Pericardium fibroblast (primary cell): ENCODE measurements around the gene HBA2.

GRCh38 chr16:10368-10972, 42.9 kb downstream of the POLR3K start:
- RAMPAGE, long total RNA: no peak

DNA sequence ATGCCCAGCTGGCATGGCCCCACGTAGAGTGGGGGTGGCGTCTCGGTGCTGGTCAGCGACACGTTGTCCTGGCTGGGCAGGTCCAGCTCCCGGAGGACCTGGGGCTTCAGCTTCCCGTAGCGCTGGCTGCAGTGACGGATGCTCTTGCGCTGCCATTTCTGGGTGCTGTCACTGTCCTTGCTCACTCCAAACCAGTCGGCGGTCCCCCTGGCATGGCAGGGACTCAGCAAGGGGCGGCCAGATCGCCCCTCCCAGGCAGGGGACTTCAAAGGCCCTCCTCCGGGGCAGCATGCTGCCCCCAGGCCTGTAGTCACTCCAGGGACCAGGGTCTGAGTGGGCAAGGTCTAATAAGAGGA, 8.9 kb downstream of the RHBDF1 start:
- RAMPAGE, long total RNA: no peak

- RAMPAGE, long total RNA: no peak
Measured at GRCh38 chr16:84597-85427, 6.8 kb downstream of the MPG start.

GRCh38 chr16:123888-124570, 14.4 kb downstream of the NPRL3 start:
- RAMPAGE, long total RNA: no peak

- RAMPAGE, long total RNA: no peak
Measured at GRCh38 chr16:172630-173045, at the start of gene HBA2. HBA2 (plus strand) TSS chr16:172876.

GRCh38 chr16:227165-227863, 1.9 kb downstream of the LUC7L start:
- RAMPAGE, long total RNA: no peak

- RAMPAGE, long total RNA: no peak
Measured at GRCh38 chr16:289156-289947, 6.4 kb downstream of the PDIA2 start.

- RAMPAGE, long total RNA: no peak
Measured at GRCh38 chr16:304076-304680, 21.2 kb downstream of the PDIA2 start.

- RAMPAGE, long total RNA: no peak
Measured at GRCh38 chr16:324280-325656, 27.8 kb downstream of the AXIN1 start.

- RAMPAGE, long total RNA: no peak
Measured at GRCh38 chr16:371001-371566, 746 bp upstream of the MRPL28 start.

- RAMPAGE, long total RNA: no peak
Measured at GRCh38 chr16:383278-383661, 1.5 kb upstream of the PGAP6 start.

DNA sequence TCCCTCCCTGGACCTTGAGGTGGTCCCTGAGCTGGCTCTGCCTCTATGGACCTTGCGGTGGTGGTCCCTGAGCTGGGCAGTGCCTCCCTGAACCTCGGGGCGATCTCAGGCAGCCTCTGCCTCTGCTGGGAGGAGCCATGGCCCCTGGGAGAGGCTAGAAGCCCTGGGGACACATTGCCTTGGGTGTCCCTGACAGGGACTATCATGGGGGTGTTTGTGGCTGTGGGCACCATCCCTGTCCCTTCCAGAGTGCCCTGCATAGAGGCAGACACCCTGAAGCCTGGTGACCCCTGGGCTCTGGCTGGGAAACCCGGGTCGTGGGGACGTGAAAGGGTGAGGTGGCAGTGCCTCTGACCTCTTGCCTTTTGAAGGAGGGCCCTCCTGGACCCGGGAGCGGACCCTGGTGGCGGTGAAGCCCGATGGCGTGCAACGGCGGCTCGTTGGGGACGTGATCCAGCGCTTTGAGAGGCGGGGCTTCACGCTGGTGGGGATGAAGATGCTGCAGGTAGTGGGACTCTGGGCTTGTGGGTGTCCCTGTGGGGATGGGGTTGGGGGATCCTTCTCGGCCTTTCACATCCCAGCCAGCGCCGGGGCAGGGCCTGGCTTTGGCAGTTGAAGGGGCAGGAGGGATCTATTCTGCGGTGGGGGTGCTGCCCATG, 1.7 kb downstream of the NME4 start:
- RAMPAGE, long total RNA: no peak

GRCh38 chr16:424605-424810, 941 bp upstream of the RAB11FIP3 start:
- RAMPAGE, long total RNA: no peak

GRCh38 chr16:426307-427139, 1.1 kb downstream of the RAB11FIP3 start:
- RAMPAGE, long total RNA: no peak

GRCh38 chr16:457688-458463, 32.4 kb downstream of the RAB11FIP3 start:
- RAMPAGE, long total RNA: no peak

GRCh38 chr16:467082-467558, 41.7 kb downstream of the RAB11FIP3 start:
- RAMPAGE, long total RNA: no peak

GRCh38 chr16:474349-475028, 49.0 kb downstream of the RAB11FIP3 start:
- RAMPAGE, long total RNA: no peak

GRCh38 chr16:497329-497693, 30.2 kb upstream of the CAPN15 start:
- RAMPAGE, long total RNA: no peak

- RAMPAGE, long total RNA: no peak
Measured at GRCh38 chr16:505296-505872, 22.1 kb upstream of the CAPN15 start.

DNA sequence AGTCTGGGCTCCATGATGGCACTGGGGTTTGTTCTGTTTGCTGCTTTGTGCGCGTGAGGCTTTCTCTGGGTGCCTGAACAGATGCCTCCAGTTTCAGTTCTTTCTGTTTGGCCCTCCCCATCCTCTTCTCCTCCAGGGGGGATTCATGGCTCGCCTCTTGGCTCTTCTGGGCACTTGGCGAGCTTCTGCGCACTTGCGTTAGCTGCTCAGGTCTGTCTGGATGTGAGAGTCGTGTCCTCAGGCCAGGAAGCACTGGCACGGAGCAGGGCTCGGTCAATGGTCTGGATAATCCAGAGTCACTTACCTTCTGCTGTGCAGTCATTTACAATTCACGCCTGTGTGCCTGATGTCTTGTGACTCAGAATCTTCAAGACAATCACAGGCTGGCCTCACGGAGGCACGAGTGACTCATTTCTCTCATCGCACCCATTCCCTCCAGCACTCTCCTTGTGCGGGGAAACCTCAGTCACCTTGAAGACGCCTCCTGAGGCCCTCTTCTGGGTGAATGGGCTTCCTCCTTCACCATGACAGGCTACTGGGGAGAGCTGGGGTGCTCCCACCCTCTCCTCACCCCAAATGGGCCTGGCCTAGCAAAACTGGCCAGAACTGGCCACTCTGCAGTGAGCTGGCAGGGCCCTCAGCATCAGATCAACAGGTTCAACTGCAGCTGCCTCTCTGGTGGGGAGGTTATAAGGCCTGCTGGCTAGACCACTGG, 2.0 kb upstream of the CAPN15 start:
- RAMPAGE, long total RNA: no peak